ENCODE results near the gene ZNF407.

- PRO-cap, result no peak
These were observed 375.6 kb upstream of the CDH7 start for GRCh38 chr18:65375231-65375678.

DNA sequence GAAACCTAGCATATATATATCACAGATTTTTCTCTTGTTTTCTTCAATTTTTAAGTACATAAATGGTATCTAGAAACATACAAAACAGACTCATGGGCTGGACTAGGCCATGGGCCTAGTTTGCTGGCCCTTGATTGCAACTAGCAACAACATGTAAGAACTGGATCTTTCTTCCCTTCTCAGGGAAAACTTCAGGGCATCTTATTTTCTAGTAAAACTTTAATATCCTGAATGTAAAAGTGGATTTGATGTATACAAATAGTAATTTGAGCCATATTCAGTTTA lies 323.7 kb downstream of the CDH19 start:
- PRO-cap, result no peak

GRCh38 chr18:67418186-67418546 lies 98.4 kb downstream of the DSEL start:
- PRO-cap, result no peak

DNA sequence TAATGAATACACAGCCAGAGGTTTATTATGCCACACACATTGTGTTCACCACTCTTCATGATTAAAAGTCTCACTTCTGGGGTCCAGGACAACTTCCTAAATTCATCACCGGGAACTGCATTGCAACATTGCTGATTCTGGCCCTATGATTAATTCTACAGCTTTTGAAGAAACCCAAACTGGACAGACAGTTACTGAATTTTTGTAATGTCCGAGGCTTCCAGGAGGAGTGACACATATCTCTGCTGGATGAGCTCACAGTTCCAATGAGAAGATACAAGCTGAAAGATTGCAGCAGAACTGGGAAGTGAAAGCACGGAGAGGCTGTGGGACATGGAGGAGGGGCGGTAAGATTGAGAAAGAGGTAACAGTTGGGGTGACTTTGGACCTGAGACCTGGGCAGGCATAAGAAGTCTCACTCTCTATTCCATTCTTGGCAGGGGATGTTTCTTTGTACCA lies 201.1 kb downstream of the SOCS6 start:
- PRO-cap, result no peak

- PRO-cap, result no peak
These were observed 370.1 kb downstream of the SOCS6 start for GRCh38 chr18:70658847-70659404.

- PRO-cap, result no peak
These were observed 383.3 kb downstream of the SOCS6 start for GRCh38 chr18:70672187-70672440.

DNA sequence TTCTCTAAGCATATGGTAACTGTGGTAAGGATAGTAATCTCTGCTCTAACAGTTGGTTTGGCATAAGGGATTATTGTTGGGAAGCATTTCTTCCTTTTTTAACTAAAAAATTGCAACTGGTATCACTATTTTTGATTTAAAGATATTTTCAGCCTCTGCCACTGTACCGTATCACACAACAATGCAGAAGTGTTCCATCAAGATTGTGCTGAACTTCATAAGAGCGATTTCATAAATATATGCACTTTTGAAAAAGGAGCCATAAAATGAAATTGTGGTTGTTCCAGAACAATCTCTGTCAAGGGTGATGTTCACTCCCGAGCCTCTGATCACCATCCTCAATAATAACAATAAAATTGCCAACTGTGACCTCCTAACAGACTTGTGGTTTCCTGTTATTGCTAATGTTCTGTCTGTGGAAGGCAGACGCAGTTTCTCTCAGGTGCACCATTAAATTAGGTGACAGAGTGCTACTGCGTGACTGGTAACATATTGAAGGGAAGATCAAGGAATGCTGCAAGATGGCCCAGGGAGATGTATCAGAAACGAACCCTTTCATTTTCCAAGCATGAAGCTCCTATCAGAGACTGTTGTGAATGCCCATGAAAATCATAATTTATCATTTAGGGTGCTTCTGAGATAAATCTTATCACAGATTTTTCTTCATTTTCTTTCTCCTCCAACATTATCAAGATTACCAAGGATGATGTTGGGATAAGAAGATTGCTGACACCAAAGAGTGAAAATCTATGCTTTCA lies 383.8 kb downstream of the SOCS6 start:
- PRO-cap, result no peak

DNA sequence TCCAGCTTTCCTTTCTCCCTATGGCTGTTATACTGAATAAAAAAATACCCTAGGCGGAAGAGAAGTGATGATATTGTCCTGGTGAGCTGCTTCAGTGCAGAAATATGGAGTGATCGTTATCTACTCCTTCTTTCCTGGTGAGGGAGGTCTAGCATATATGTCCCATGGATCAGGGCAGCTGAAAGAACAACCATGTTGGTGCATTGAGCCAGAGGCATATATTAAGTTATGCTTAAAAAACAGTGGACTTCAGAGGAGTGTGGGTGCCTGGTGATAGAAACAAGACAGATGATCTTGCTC lies 773.0 kb downstream of the SOCS6 start:
- PRO-cap, result no peak

DNA sequence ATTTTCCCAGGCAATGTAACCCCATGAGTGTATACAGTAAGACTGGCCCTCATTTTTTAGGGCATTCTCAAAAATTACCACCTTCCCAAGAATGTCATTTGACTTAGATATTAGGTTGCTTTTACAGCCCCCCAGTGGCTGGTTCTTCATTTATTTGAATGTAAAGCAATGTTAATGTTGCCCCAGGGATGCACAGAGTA lies 530.9 kb downstream of the CBLN2 start:
- PRO-cap, result no peak

DNA sequence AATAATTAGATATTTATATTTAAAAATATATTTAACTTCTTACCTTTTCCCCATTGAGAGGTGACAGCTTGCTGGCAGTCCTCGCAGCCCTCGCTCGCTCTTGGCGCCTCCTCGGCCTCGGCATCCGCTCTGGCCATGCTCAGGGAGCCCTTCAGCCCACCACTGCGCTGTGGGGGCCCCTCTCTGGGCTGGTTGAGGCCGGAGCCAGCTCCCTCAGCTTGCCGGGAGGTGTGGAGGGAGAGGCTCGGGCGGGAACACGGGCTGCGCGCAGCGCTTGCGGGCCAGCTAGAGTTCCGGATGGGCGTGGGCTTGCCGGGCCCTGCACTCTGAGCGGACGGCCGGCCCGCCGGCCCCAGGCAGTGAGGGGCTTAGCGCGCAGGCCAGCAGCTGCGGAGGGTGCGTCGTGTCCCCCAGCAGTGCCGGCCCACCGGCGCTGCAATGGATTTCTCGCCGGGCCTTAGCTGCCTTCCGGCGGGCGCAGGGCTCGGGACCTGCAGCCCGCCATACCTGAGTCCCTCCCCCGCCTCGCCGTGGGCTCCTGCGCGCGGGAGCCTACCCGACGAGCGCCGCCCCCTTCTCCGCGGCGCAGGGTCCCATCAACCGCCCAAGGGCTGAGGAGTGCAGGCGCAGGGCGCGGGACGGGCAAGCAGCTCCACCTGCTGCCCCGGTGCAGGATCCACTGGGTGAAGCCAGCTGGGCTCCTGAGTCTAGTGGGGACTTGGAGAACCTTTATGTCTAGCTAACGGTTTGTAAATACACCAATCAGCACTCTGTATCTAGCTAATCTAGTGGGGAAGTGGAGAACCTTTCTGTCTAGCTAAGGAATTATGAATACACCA lies 335.0 kb downstream of the CBLN2 start:
- PRO-cap, result no peak

GRCh38 chr18:72910018-72910400 lies 42.2 kb upstream of the NETO1 start:
- PRO-cap, result no peak

DNA sequence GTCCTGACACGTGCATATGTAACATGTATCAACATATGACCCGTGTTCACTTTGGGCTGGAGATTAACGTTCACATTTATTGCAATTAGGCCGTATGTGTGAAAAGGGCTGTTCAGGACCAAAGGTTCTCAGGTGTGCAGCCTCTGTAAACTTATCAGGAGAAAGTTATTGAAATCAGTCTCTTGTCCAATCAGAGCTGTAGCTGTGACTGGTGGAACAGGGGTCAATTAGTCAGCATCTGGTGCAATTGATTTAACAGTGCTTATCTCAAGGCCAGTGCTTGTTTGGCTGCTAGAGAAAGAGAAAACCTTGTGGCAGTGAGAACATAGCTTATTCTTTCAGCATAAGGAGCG lies 66.6 kb downstream of the CYB5A start:
- PRO-cap, result no peak

GRCh38 chr18:74242302-74243111 lies 49.3 kb downstream of the CYB5A start:
- PRO-cap, result no peak

DNA sequence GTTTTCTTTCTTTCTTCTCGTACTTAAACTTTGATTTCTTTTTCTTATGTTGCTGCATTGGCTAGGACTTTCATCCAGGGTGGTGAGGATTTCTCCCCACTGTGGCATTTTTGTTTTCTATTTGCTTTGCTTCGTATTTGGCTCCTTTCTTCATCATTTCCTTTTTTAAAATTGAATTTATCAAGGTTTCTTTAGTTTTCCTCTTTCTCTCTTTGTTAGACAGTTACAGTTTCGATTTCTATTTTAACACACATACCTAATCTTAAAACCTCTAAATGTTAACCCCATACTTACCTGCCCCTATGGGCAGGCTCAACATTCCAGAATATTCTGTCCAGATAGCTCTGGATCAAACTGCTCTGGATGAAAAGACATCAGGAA lies 49.3 kb downstream of the DIPK1C start:
- PRO-cap, result no peak

DNA sequence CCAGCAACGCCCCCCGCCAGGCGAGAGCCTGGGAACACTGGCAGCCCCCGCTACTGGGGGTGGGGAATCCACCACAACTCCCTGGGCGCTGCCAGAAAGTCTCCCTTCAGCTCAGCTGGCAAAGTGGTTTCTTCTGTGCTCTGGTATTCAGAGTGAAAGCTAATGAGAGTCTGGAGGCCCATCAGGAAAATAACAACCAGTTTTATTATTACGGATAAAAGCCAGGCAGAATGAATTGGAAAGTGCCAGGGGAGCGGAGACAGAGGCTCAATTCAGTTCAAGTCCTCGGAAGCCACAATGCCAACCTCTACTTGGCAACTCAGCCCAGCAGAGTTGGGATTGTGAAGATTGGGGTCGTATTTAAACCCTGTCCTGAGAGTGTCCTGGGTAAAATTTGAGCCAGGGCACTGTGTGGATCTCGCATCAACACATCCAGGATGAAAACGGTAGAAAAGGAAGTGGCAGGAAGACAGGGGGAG lies 2.7 kb downstream of the DIPK1C start:
- PRO-cap, result no peak

DNA sequence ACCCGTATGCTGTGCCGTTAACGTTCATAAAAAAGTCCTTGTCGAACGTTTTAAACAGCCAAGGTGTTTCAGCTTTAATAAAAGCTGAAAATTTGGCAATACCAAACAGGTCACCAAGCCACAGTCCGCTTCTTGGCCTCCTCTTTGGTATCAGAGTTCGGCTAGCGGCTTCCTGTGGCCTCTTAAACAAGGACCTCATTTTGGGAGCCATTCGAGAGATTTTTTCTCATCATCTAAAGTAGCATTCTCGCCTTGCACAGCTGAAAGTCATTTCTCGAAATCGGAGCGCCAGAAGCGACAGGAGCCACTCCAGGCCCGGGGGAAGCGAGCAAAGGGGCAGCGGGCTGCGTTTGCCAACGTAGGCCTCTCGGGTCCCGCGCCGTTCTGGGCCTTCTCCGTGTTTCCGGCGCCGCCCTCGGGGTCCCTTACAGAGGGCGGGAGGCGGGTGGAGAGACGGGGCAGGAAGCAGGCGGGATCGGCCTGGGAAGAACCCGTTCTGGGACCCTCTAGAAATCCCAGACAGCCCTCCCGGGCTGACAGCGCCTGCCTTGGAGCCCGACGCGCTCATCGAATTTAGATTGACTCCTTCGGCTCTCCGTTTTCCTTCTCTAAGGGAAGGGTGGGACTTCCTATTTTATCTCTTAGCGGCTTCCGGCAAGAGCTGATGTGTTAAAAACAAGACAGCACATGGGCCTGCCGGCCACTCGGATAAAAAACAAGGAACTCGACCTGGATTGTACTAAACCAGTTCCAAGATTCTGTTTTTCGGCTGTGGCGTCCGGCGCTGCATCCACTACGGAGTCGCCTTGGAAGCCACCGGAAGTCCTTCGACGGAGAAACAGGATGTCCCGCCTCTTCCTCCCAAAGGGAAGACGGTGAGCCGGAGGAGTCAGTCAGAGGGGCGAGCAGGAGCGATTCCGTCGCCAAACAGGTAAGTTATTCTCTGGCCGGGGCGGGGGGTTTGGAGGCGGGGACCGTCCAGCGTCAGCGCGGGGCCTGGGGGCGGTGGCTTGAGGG lies at the start of gene ZNF407:
Gene ZNF407 (plus strand): TSS at position 864 of the 1,017 bp plus-strand sequence.
- PRO-cap, result bidirectional peak, plus-strand start at position 430 of the sequence, minus-strand start at position 386 of the sequence; bidirectional peak, plus-strand start at position 864 of the sequence, minus-strand start at position 829 of the sequence

GRCh38 chr18:74803561-74804345 lies 206.1 kb downstream of the ZNF407 start:
- PRO-cap, result no peak

- PRO-cap, result no peak
These were observed 303.7 kb downstream of the PTGR3 start for GRCh38 chr18:74905204-74905592.

- PRO-cap, result no peak
These were observed 47.3 kb downstream of the PTGR3 start for GRCh38 chr18:75161518-75162216.

- PRO-cap, result no peak
These were observed 37.3 kb downstream of the TSHZ1 start for GRCh38 chr18:75247558-75248568.